Renal cortical epithelial cell (primary cell): ENCODE data around the genes DDT and GSTT4.

DNA sequence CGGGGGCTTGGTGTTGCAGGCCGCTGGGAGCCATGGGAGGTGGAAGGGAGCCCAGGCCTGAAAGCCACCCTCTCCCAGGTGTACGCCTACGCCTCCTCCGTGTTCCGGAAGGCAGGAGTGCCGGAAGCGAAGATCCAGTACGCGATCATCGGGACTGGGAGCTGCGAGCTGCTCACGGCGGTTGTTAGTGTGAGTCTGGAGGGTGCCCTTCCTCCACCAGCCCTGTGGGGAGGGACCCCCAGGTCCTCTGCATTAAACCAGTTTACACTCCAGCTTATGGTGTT is 11.6 kb upstream of the MIF start:
- RRBS: 100% methylated on average over 4 of the region's 14 CpGs

GRCh38 chr22:23895343-23895977 is 1.3 kb downstream of the MIF start:
- RRBS: no CpG with 5 or more reads among the region's 24 CpGs

DNA sequence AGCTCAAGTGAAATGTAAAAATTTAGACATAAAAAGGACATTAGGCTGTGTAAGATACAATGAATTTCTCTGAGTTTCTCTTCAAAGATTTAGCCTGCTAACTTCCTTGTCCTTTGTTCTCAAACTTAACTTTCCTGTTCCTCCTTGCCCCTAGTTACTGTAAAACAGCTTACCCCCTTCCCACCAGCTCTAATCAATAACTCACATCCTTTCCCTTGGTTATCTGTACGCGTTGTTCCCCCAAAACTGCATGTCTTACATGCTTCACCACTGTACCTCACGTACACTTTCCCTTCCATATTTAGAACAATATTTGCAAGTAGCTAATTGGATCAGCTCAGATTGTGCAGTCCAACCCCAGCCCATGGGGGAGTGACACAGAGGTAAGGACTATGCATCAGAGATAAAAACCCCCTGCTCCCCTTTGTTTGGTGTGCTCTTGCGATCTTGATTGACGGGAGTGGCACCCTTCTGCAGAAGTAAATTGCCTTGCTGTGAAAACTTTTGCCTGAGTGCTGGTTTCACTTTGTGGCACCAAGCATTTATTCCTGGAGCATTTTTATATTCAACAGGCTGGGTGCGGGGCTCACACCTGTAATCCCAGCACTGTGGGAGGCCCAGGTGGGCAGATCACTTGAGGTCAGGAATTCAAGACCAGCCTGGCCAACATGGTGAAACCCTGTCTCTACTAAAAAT is 30.9 kb downstream of the MIF start:
- RRBS: no CpG with 5 or more reads among the region's 6 CpGs

GRCh38 chr22:23974198-23974738 is at the start of gene DDT:
TSS of gene DDT (minus strand) at chr22:23974441.
- RRBS: no CpG with 5 or more reads among the region's 40 CpGs

DNA sequence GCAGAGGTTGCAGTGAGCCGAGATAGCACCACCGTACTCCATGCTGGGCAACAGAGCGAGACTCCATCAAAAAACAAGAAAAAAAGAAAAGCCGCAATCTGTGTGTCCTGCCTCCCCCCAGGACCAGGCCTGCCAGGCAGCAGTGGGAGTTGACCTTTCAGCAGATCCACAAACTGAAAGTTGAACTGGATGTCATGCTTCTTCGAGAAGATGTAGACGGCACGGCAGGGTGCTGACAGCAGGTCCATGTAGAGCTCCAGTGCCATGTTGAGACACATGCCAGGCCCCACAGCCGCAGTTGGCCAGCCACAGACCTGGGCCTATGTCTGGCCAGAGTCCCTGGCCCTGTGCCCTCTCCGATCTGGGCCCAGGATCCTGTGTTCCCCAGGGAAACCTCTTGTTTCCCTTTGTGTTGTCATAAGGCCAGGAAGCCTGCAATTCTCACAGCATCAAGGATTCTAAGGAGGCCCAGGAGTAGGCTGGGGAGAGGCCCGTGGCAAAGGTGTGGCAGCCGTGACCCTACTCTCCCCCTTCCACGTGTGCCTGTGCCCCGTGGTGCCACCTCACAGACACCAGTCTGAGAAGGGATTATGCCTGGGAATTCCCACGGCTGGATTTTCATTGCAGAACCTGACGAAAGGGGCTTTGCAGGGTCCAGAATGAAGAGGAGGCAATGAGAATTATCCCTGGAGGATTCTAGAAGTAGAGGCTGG is at the start of gene GSTT4:
TSS of gene GSTT4 (minus strand) at position 363 of the 713 bp plus-strand sequence.
- RRBS: no CpG with 5 or more reads among the region's 15 CpGs

DNA sequence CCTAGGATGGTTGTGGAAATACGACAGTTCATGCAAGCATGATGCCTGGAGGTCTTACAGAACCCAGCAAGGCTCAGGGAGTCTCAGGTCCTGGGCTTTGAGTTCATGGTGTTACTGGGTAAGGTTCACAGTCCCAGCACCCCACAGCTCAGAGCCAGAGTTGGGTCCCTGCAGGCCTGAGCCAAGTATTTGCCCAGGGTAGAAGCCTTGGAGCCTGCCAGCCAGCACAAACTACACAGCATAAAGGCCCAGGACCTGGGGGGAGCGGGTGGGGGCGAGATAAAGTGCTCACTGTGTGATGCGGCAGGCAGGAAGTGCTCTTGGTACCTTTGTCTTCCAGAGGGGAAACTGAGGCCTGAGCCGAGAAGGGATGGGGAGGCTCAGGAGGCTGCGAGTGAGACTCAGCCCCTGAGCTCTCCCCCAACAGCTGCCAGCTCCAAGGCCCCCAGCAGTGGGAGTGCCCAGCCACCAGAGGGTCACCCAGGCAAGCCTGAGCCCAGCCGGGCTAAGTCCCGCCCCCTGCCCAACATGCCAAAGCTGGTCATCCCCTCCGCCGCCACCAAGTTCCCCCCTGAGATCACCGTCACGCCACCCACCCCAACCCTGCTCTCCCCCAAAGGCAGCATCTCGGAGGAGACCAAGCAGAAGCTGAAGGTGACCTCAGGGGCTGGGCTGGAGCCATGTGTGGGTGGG is 4.0 kb upstream of the SUSD2 start:
- RRBS: no CpG with 5 or more reads among the region's 13 CpGs

DNA sequence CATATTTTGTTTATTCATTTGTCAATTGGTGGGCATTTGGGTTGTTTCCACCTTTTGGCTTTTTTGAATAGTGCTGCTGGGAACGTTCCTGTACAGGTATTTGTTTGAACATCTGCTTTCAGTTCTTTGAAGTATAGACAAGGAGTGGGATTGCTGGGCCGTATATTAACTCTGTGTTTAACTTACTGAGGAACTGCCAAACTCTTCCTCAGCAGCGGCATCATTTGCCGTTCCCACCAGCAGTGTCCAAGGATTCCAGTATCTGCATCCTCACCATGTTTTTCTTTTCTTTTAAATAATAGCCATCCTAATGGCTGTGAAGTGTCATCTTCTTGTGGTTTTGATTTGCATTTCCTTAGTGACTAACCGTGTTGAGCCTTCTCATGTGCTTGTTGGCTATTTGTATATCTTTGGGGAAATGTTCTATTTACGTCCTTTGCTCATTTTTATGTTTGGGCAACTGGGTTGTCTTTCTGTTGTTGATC is 26.9 kb upstream of the ADORA2A start:
- RRBS: no CpG with 5 or more reads among the region's 6 CpGs

- RRBS: no CpG with 5 or more reads among the region's 13 CpGs
Observed at GRCh38 chr22:24525079-24525931, 29.6 kb downstream of the GUCD1 start.

- RRBS: no CpG with 5 or more reads among the region's 2 CpGs
Observed at GRCh38 chr22:24533556-24533755, 21.5 kb downstream of the GUCD1 start.

DNA sequence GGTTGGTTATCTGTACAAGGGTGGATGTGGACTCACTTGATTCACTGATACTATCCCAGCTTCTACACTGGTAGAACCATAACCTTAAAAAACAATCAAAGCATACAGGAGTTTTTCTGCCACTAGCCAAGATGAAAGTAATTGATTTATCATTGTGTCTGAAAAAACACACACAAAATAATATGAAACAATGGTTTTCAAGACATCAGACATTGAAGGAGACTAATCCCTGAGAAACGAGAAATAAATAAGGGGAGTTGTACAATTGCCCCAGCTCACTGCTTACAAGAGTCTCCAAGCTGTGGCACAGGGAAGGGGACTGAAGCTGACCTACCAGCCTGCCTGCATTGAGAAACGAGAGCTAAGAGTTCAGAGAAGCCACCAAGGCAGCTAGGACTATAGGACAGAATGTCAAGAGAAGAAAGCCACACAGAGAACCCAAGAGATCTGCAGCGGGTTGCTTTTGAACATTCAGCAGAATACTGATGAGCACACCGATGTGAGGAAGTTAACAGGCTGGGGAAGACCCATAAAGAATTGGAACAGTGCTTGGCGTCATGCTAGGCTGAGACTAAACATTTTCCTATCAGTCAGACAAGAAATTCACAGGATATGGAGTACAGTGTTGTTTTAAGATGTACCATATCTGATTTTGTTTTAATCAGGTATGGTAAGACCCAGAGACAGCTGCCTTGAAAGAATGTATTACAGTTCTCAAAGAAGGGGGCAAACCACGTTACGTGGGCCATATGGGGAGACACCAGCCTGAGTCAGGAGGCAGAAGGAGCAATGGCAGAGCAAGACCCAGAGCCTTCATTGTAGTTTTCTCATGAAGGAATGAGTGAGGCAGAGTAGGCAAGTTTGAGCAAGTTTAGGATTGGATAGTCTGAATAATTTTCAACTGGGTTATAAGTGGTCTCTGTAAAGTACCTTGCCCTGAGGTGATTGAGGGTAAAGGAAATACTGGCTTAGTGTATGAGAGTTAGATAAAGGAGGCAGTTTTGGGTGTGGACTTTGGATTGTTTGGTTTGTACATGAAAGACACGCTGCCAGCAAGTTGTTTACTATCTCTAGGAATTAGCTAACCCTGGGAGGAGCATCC is 14.5 kb downstream of the LRRC75B start:
- RRBS: no CpG with 5 or more reads among the region's 8 CpGs

- RRBS: 29% methylated on average over 8 of the region's 29 CpGs
Observed at GRCh38 chr22:24588232-24589129, 4.4 kb downstream of the LRRC75B start.

DNA sequence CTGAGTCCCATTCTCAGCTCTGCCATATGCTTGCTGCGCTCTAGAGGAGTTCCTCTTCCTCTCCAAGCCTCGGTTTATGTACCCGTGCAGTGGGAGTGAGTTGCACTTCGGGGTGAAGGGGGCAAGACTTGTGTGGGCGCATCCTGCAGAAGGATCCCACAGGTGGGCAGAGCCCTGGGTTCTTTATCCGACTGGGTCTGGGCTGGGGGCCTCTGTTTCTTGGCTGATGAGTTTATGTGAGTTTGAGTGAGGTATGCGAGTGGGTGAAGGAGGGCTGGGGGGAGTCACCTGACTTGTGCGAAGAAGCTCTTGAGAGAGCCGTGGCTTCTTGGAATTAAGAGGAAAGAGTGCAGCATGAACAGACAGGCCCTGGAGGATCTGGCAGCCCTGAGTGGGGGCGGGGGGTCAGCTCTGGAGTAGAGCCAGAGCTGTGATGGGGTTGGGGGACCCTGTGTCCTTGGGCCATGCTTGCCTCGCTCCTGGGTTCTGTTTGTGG is 421 bp downstream of the GGT1 start:
- RRBS: no CpG with 5 or more reads among the region's 11 CpGs

GRCh38 chr22:24707086-24707861 is 67.2 kb downstream of the PIWIL3 start:
- RRBS: no CpG with 5 or more reads among the region's 15 CpGs

- RRBS: no CpG with 5 or more reads among the region's 16 CpGs
Observed at GRCh38 chr22:24894219-24894972, 52.1 kb downstream of the LHFPL7 start.

- RRBS: no CpG with 5 or more reads among the region's 3 CpGs
Observed at GRCh38 chr22:24953880-24954207, 1.3 kb downstream of the KIAA1671 start.

DNA sequence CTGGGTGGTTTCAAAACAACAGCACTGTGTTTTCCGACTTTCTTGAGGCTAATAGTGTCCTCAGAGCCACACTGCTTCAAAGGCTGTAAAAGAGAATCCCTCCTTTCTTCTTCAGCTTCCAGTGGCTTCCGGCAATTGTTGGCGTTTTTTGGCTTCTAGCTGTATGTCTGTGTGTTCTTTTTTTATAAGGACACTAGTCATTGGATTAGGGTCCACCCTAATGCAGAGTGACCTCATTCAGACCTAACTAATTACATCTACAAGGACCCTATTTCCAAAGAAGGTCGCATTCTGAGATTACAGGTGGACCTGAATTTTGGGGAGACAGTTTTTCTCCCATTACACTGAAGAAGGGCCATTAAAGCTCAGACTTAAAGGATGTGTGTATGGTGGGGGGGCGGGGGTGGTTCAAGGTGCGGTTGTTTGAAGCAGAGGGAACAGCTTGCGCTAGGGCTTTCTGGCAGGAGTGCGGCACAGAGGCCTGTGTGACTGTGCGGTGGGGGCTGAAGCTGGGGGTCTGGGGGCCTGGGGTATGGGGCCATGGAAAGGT is 30.8 kb downstream of the KIAA1671 start:
- RRBS: no CpG with 5 or more reads among the region's 9 CpGs

GRCh38 chr22:25086480-25087084 is 113.1 kb upstream of the CRYBB3 start:
- RRBS: no CpG with 5 or more reads among the region's 12 CpGs

DNA sequence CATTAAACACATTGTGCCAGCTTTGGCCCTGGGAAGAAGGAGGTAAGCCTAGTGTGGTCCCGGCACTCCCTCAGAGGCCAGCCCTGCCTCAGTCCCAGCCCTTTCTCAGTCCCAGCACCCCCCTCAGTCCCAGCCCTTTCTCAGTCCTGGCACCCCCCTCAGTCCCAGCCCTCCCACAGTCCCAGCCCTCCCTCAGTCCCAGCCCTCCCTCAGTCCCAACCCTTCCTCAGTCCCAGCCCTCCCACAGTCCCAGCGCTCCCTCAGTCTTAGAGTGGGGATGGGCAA is 51.6 kb upstream of the CRYBB3 start:
- RRBS: no CpG with 5 or more reads among the region's 2 CpGs

DNA sequence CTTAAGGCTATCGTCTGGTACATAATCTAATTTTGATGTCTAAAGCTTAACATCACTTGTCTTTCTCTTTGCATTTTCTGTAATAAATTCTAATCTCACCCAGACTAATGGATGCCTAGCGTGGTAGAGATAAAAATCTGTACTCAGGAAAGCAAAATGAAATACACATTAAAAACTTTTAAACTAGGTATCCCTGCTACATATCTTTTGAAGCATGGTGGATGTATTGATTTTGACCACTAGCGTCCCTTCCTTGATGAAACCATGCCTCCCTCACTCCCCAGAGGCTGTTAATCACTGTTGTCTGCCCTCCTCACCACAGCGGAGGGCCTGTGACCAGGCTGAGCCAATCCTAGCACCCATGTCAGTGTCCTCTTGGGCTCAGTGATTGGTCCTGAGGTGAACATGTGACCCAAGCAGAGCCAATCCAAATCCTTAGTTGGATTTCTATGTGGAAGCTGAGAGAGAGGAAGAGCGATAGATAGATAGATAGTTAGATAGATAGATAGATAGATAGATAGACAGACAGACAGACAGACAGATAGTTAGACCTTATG is 82.2 kb upstream of the GRK3 start:
- RRBS: no CpG with 5 or more reads among the region's 5 CpGs